Placental pericyte (primary cell): ENCODE measurements around the genes YIPF3, RSPH9, MRPS18A and CAPN11.

- CAGE, long polyA plus RNA: no peak
These were observed 7.1 kb upstream of the SLC22A7 start for GRCh38 chr6:43290913-43291480.

DNA sequence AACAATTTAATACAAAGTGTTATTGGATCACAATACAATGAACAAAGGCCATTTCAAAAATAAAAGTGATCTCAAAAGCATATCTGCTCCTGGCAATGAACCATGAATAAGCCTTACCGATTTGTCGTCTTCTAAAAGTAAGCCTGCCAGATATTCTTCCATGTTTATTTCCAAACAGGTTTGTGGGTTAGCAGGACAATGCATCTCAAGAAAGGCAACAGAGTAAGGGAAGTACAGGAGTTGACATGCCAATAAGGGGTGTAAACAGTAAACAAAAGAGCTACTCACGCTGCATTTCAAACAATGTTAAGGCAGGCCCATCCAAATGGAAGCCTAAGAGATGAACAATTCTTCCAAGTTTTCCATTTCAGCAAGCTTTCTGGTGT lies 27.7 kb upstream of the CRIP3 start:
- CAGE, long polyA plus RNA: no peak

- CAGE, long polyA plus RNA: no peak
These were observed 14.9 kb downstream of the ZNF318 start for GRCh38 chr6:43354487-43354941.

DNA sequence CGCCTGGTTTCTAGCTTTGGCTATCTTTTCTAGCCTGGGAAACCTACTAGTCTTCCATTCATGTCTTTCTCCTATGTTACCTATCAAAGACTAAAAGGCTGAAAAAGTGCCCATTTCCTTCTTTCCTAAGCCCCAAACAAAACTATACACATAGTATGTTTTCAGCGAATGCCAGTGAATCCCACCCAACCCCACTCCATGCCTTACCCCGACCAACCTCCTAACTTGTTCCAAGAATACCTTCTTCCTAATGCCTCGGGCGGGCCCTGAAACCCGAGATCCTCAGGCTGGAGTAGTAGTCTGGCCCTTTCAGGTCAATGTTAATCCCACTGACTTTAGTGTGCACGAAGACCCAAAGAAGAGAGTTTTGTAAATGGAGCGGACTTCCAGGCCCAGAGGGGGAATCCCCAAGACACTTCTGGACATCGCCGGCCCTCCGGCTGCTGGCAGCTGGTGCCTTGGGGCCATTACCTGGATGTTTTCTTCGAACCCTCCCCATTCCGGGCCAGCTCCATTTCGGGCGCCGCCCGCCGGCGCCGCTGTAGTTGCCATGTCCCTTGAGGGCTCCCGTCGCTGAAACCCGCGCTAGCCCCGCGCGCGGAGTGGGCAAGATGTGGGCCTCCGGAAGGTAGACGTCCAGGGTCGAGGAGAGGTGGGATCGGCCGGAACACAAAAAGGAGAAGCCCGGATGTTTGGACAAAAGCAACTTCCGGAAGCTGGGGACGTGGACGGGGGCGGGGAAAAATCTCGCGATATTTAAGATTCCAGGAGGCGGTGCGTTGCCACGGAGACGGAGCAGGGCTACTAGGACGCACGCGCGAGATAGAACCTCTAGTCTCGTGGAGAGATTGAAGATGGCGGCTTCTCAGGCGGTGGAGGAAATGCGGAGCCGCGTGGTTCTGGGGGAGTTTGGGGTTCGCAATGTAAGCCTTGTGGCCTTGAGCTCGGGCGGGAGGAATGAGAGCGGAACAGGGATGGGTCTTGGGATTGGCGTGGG lies at the start of gene YIPF3:
TSS of gene YIPF3 (minus strand) at position 671 of the 997 bp plus-strand sequence.
- CAGE, long polyA plus RNA: no peak

DNA sequence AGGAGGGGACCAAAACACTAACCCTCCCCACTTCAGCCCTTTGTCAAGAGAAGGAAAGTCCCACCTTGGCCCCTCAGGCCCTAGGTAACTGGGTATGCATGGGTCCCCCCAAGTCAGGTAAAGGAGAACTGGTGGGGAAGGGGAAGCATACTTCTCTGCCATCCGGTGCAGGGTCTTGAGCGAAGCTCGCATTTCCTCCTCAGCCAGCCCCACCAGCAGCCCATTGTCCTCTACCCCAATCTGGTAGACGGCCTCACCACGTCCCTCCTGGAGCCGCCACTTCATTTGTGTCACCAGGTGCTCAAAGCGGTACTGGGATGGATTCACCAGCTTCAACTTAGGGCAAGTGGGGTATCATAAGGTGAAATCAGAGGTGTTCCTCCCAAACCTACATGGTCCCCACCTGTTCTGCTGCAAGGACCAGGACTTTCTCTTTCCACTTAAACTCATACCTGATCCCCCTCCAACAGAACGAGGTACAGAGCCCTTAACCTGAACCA lies 2.9 kb downstream of the GTPBP2 start:
- CAGE, long polyA plus RNA: no peak

GRCh38 chr6:43644653-43645740 lies at the start of gene RSPH9:
Gene RSPH9 (plus strand): TSS chr6:43645036.
- CAGE, long polyA plus RNA: no peak

DNA sequence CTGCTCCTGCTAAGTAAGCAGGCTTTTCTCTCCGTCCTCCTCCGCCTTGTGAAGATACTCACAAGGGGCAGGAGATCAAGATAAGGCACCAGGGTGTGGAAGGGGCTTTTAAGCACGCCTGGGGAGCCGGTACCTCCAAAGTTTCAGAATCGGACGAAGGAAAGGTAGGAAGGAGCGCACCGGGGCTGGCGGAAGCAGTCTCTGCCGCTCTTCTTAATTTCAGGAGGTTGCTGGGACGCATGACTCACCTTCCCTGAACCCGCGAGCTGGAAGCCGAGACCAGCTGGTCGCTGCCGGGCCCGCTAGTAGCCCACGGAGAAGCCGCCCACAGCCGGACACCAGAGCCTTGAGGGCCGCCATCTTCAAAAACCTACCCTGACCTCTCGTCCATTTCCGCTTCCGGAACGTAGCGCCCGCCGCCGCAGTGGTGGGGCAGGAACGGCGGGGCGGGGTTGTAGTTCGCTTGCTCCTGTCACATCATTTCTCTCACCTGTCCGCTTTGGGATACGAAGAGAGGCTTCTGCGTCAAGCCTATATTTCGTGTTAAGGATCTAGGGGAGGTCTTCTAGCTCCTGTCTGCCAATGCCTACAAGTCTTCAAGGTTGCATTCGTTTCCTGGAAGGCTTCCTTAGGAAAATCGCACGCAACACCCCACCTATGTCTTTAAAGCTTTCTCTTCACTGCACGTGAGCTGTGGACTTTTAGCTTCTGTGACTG lies at the start of gene MRPS18A:
TSS of gene MRPS18A (minus strand) at position 372 of the 717 bp plus-strand sequence.
- CAGE, long polyA plus RNA: no peak

DNA sequence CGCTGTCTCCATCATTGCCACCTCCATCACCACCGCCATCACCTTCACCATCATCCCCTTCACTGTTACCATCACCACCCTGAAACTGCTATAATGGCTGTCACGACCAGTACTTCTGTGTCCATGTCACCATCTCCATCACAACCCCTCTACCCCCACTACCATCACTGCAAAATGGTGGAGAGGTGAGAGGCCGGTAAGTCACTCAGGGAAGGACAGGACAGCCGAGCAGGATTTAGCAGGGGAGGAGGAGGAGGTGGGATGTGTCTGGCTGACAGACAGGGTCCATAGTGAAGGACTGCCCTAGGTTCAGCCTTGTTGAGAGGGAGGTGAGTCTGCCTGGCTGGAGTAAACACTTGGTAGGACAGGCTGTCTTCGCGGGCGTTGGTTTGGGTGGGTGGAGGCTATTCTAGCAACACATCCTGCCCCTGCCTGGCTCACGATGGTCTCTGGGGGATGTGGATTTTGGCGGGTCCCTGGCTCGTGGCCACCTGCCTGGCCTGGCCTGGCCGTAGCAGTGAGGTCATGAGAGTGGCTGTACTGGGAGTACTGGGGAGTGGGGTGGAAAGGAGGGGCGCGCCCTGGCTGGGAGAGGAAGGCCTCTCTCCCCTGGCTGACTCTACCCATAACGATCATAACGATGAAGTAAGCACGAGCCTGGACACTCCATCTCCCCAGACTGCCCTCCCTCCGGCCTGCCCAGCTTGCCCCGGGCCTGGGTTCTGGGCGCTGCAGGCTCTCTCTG lies 30.1 kb upstream of the MRPS18A start:
- CAGE, long polyA plus RNA: no peak

DNA sequence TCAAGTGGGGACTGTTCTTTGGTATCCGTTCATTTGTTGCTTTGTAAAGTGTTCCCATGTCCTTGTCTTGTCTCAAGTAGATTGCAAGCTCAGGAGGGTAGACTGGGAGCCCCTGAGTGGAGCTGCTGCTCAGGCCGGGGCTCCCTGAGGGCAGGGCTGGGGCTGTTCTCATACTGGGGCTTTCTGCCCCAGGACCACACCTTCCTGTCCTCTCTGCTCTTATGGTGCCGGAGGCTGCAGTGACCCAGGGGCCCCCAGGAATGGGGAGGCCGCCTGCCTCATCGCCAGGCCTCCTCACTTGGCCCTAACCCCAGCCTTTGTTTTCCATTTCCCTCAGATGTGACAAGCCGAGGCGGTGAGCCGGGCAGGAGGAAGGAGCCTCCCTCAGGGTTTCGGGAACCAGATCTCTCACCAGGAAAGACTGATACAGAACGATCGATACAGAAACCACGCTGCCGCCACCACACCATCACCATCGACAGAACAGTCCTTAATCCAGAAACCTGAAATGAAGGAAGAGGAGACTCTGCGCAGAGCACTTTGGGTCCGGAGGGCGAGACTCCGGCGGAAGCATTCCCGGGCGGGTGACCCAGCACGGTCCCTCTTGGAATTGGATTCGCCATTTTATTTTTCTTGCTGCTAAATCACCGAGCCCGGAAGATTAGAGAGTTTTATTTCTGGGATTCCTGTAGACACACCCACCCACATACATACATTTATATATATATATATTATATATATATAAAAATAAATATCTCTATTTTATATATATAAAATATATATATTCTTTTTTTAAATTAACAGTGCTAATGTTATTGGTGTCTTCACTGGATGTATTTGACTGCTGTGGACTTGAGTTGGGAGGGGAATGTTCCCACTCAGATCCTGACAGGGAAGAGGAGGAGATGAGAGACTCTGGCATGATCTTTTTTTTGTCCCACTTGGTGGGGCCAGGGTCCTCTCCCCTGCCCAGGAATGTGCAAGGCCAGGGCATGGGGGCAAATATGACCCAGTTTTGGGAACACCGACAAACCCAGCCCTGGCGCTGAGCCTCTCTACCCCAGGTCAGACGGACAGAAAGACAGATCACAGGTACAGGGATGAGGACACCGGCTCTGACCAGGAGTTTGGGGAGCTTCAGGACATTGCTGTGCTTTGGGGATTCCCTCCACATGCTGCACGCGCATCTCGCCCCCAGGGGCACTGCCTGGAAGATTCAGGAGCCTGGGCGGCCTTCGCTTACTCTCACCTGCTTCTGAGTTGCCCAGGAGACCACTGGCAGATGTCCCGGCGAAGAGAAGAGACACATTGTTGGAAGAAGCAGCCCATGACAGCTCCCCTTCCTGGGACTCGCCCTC lies 14.7 kb downstream of the VEGFA start:
- CAGE, long polyA plus RNA: no peak

DNA sequence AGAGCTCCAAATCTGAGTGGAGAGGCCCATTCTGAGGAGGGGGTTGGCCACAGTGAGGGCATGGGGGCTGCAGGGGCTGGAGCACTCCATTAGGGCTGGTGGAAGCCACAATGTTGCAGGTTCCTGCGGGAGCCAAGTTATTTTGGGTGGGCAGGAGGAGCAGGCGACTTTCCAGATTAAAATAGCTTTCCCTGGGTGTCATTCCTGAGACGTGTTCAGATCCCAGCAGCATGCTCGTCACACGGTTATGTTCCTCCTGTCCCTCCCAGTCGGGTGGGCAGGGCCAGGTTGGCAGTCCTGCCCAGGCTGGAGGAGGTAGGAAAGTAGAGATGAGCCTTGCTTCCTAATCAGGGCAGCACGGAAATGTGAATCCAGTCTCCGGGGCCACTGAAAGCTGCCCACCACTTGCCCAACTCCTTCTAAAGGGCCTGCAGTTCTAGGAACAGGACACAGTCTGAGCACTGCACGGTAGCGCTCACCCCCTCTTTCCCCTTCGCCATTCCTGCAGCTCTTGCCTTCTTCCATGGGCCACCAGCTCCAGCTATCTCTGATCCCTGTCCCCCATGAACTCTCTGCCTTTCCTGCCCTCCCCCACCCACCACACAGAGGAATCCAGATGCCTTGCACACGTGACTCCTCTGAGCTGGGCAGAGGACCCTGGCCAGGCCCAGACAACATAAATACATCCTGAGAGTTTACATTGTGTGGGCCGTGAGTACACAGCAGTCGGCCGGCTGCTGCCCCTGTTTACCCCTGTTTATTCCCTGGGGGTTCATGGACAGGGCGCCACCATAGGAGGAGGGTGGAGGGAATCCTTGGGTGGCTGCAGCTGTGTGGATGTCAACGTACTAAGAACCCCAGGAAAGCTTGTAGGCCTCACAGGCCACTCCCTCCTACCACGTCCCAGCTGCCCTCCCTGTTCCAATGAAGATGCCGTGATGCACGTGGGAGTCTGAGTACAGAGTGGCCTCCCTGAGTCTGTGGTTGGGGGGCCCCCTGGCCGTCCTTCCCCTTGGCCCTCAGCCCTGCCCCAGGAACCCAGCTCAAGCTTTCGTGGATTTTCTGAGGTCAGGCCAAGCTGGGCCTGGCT lies 136.7 kb downstream of the MRPL14 start:
- CAGE, long polyA plus RNA: no peak

DNA sequence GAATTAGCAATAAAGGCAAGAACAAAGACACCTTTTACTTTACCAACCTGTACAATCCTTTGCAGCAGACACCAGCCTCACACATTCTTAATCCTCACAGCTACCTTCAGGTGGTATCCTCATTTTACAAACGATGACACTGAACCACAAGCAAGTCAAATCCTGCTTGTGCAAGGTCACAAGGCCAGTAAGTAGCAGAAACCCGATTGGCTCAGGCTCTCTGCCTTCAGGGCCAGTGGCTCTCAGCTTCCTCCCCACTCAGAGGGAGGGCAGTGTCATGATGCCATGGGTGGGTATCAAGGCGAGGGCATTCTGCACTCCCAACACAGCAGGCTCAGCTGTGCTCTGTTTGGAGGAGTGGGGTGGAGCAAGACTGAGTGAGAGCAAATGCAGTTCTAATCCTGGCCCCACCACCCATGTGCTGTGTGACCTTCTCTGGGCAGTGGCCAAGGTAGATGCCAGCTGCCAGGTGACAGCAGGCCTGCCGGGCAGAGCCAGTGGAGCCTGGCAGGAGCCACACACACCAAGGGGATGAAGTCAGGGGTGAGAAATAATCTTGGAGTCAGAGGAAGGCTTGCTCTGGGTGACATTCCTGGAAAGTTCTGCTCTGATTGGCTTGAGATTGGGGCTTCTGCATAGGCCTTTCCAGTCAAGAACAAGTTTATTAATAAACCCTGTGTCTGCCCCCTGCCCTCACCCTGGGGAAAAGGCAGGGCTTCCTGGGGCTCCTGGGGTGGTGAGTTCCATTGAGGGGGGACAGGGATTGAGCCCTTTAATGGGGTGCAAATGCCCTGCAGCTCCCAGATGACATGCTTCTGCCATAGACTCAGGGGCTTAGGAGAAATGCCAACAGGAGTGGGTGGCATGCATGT lies 134.5 kb downstream of the MRPL14 start:
- CAGE, long polyA plus RNA: no peak

GRCh38 chr6:43999798-44000811 lies 127.1 kb downstream of the MRPL14 start:
- CAGE, long polyA plus RNA: no peak

DNA sequence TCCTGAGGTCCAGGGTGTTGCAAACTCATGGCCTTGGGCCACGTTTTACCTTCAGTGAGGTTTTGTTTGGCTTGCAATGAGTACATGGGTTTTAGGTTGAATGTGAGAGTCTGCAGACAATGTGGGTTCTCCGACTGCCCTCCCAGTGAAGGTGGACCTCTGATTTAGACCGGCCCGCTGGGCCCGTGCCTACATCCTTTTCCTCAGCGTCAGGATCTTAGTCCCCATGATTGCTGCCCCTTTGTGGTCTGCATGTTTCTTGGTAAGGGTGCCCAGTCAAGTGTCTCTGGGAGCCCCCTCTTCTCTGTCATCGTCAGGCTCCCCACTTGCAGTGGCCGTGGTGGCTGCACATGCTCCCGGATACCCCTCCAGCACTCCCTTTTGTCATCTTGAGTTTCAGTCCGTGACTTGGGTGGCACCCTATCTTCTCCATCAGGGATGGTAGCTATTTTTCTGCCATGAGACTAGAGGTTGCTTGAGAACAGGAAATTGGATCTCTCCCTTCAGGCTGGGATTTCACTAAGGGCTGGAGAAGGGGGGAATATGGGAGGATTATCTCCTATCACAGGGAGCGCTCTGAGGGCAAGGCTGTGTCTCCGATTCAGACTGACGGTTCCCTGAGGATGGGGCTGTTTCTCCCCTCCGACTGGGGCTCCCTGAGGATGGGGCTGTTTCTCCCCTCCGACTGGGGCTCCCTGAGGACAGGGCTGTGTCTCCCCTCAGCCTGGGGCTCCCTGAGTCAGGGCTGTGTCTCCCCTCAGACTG lies 123.2 kb downstream of the MRPL14 start:
- CAGE, long polyA plus RNA: no peak

GRCh38 chr6:44010733-44011269 lies 116.5 kb downstream of the MRPL14 start:
- CAGE, long polyA plus RNA: no peak

- CAGE, long polyA plus RNA: no peak
These were observed 84.3 kb downstream of the MRPL14 start for GRCh38 chr6:44042834-44043422.

DNA sequence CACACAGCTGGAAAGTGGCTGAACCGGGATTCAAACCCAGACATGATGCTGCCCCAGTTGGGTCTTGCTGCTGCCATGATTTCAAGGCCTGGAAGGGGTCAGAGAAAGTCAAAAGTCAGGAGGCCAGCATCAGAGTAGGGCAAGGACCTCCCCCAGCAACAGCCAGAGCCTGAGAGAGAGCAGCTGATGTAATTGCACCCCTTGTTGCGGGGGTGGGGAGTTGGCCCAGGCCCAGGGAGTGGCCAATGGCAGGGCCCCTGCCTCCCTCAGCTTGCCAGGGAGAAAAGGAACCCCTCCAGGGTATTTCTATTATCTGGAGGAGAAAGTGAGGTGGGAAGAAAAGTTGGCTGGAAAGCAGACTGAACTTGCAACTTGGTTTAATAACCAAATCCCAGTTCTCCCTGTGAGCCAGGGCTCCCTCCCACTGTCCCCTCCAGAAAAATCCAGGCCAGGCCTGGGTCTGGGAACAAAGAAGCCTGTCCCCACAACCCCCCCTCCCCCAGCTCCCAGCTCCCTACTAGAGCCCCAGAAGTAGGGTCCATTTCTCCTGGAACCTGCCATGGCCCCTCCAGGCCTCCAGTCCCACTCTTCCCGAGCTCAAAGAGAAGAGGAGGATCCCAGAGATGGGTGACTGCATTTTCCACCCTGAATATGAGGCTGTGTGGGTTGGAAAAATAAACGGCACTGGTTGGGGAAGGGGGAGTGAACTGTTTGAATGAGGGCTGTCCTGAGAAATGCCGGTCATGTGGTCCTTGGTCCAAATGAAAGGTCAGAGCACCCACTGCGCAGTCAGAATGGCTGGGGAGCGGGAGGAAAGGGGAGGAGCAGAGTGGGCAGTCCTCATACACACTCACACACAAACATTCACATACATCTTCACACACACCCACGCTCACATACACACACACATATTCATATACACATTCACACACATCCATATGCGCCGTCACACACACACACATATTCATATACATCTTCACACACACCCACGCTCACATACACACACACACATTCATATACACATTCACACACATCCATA lies 83.3 kb downstream of the MRPL14 start:
- CAGE, long polyA plus RNA: no peak

- CAGE, long polyA plus RNA: no peak
These were observed 15.6 kb downstream of the MRPL14 start for GRCh38 chr6:44111289-44112444.

DNA sequence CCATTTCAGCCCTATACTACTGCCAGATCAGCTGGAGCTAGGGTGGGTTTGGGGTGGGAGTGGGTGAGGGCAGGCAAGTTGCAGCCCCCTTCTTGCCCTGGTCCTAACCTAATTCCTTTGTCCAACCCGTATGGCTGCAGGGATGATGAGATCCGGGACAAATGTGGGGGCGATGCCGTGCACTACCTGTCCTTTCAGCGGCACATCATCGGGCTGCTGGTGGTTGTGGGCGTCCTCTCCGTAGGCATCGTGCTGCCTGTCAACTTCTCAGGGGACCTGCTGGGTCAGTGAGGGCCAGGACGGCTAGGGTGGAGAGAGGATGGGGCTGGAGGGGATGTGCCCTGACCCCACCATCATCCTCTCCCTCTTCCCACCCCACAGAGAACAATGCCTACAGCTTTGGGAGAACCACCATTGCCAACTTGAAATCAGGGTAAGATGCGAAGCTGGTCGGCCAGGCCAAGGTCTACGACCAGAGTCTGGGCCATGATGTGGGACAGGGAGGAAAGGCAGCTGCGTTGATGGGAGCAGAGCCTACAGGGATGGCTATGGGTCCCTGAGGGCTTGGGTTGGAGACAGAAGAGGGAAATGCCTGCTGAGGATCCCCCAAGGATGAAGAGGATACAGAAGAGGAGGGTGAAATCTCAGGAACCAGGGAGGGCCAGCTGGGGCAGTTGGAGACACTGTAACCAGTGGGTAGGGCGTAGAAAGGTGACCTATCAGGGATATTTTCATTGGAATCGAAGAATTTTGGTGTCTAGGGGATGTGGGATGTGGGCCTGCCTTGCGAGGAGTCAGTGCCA lies 12.2 kb downstream of the TMEM63B start:
- CAGE, long polyA plus RNA: no peak

DNA sequence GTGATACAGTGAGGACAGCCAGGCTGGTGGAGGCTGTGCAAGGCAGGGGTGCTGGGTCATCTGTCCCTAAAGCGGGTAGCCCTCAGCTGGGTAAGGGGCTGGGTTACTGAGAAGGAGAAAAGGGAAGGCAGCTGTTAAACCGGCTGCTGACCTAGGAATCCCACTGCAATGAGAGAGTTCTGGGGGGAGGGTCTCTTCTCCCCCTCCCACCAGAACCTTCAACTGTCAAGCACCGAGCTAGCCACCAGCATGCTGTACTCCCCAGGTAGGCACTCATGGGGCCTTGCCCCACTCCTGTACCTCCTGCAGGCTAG lies at the start of gene CAPN11:
TSS of gene CAPN11 (plus strand) at position 221 of the 314 bp plus-strand sequence.
- CAGE, long polyA plus RNA: no peak

GRCh38 chr6:44222176-44222478 lies 1.3 kb upstream of the SLC29A1 start:
- CAGE, long polyA plus RNA: no peak